ENCODE measurements around the genes LRG1 and MYDGF.

DNA sequence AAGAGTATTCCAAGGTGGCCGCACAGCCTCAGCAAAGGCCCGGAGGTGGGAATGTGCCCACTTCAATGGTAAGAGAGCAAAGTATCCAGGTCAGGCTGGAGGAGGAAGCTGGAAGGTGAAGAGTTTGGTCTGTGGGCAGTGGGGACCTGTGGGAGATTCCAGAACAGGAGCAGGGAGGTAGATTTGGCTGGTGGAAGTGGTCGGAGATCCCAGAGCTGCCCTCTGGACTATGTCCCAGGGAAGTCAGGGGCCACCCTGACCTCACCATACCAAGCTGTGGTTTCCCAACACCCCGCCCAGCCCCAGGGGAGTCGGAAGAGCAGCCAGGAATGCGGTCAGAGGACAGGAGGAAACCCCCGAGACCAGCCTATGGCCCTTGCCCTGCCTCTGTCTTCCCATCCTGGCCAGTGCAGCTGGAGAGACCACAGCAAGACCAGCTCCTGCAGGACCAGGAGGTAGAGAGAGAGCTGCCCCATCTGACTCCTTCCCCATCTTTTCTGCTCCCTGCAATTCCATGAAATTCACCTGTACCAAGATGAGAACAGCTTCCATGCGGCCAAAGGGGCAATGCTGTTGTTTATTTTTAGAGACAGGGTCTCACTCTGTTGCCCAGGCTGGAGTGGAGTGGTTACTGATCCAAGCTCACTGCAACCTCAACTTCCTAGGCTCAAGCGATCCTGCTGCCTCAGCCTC lies 3.3 kb upstream of the PLIN4 start:
- PRO-cap: no peak

GRCh38 chr19:4539581-4540631 lies at the start of gene LRG1:
Gene LRG1, minus strand, starts transcription at chr19:4540036.
- PRO-cap: bidirectional peak, plus-strand start at chr19:4540213, minus-strand start at chr19:4540036

- PRO-cap: no peak
These were observed 32.4 kb upstream of the TNFAIP8L1 start for GRCh38 chr19:4606843-4607395.

- PRO-cap: no peak
These were observed 14.6 kb downstream of the TNFAIP8L1 start for GRCh38 chr19:4653873-4654278.

- PRO-cap: bidirectional peak, plus-strand start at chr19:4670533, minus-strand start at chr19:4670342
These were observed at the start of gene MYDGF for GRCh38 chr19:4669471-4670675. Gene MYDGF, minus strand, starts transcription at chr19:4670342.

- PRO-cap: no peak
These were observed 1.5 kb downstream of the UHRF1 start for GRCh38 chr19:4910631-4911463.

GRCh38 chr19:5046477-5047071 lies 77.7 kb downstream of the KDM4B start:
- PRO-cap: no peak

GRCh38 chr19:5076352-5077195 lies 107.7 kb downstream of the KDM4B start:
- PRO-cap: no peak

- PRO-cap: no peak
These were observed 111.3 kb downstream of the KDM4B start for GRCh38 chr19:5080072-5080784.

DNA sequence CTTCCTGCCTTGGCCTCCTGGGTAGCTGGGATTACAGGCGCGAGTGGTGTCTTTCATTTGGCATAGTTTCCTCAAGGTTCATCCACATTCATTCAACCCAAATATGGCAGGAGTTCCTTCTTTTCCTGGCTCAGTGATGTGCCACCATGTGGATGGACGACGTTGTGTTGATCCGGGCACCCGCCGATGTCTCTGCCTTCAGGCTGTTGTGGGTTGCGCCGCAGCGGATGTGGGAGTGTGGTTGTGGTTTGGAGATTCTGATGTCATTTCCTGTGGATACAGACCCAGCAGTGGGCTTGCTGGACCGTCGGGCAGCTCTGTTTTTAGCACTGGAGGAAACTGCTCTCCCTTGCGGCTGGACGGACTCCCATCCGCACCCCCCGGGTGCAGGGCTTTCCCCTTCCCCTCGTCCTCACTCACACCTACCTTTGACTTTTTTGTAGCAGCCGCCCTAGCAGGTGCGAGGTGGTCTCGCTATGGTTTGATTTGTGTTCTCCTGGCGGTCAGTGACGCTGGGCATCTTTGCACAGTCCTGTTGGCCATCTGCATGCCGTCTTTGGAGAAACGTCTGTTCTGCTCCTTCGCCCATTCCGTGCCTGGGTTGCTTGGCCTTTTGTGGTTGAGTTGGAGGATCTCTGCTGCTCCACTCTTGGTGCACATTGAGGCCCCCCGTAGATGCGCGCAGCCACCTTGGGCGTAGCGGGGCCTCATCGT lies 170.4 kb downstream of the KDM4B start:
- PRO-cap: no peak

DNA sequence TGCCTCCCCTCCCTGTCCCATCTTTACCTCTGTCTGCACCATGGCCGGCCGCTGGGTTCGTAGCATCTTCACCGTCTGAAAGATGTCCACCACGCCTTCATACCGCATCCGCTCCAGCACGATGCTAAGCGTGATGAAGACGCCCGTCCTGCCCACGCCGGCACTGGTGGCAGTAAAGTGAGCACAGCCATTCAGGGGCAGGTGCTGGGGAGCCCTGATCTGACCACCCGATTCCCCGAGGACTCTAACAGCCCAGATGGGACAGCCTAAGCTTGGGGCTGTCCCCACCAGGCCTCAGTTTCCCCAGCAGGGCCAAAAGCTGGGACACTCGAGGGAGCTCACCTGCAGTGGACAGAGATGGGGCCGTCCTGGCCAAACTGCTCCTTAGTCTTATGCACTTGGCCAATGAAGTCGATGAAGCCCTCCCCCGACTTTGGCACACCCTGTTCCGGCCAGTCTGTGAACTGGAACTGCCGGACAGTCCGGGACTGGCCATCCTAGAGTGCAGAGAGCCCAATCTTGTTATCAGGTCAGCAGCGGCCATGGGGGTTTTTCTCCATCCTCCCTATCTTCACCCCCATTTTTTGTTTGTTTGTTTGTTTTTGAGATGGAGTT lies 132.6 kb downstream of the PTPRS start:
- PRO-cap: no peak

DNA sequence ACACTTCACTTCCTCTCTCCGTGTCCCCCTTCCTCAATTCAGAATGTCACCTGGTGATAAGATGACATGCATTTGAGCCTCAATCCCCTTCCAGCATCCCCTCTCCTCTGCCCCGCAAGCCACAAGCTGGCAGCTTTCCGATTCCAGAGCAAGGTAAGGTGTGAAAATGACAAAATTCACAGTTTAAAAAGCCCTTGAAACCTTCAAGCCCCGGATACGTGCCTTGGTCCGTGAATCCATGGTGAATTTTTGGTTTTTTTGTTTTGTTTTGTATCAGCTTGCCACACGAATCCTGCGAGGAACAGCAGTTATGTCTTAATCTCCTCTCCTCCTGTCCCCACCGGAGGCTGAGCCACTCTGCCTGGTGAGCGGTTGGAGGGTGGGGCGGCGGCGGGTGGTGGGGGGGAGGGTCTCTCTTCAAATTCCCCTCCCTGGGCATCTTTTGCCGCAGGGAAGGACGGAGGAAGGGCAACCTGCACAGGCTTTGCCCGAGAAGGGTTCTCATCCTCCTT lies 4.1 kb downstream of the PTPRS start:
- PRO-cap: no peak

- PRO-cap: no peak
These were observed 11.9 kb upstream of the PTPRS start for GRCh38 chr19:5352457-5353032.

DNA sequence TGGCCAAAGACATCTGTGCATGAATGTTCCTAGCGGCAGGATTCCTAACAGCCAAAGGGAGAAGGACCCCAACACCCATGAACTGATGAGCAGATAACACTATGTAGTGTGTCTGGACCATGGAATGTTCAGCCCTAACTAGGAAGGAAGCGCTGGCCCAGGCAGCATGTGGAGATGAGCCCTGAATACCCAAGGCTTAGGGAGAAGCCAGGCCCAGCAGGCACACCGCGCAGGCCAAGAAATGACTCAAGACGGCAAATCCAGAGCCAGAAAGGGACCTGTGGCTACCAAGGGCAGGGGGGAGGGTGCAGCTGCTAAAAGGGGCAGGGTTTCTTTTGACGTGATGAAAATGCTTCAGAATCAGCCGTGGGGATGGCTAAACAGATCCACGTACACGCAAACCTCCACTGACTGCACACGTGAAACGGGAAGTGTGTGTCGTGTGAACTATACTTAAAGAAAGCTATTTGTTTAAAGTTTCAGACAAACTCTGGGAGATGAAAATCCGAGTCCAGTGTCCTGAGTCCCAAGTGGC lies 34.1 kb downstream of the SAFB2 start:
- PRO-cap: no peak

- PRO-cap: no peak
These were observed 18.1 kb downstream of the SAFB2 start for GRCh38 chr19:5604293-5605098.

DNA sequence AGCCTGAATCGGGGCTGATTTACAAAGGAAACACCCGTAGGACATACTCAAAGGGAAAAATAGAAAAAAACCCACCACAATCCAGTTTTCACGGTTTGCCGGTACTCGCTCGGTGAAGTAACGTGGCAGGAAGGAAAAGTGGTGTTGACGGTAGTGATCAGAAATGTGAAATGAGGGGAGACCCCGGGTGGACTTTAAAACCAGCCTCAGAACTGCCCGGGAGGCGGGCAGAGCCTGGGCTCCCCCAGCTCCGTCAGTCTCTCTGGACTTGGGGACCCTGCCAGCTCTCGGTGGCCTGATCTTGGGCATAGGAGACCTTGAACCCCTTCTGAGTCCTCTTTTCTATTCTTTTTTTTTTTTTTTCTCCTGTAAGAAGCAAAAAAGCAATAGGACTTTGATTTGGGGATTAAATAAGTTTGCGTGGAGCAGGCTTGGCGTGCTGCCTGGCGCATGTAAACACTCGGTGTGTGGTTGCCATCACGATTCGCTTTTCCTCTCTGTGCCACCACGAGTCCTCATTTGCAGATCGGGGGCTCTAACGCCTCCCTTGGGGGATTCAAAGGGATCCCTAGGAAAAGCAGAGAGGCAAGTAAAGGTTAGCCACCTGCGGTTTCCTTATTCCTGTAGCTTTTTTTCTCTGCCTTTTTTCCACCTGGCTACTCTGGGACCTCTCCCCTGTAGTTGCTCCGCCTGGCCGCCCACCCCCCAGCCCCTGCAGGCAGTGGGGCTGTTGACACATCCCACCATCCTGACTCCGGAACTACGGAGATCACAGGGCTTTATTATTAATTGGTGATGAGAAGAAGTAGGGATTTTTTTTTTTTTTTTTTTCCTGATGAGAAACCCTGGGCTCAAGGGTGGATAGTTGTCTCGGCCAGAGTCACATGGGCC lies 1.2 kb downstream of the SAFB start:
- PRO-cap: no peak

DNA sequence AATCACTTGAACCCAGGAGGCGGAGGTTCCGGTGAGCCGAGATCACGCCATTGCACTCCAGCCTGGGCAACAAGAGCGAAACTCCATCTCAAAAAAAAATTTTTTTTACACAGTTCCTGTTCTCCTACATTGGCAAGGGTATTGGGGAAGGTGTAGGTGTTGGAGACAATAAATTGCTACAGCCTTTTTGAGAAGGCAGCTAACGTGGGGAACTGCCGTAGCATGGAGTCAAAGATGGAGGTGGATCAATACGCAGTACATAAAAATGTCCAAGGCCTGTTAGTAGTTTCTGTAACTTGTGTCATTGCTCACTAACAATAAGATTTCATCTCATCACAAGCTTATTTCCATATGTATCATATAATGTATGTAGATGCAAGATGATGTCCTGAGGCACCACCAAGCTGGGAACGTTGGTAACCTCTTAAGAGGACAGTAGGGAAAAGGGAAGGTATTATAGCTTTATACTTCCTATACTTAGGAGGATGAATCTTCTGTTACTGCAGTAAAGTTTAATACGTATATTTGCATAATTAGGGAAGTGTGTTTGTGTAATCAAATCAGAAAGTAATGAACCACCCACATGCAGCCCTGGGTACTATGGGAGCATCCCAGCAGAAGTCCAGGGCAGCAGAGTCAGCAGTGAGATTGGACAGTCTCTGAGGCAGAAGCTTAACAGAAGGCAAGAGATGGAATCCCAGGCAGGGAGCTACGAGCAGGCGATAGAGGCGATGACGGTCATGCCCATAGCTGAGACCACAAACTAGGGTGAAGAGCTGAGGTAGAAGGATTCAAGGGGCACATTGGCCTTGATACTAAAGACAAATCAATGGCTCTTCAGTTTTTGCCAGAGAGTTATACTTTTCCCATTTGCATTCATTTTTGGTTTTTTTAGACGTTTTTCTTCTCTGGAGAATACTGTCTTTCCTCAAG lies 12.4 kb downstream of the SAFB start:
- PRO-cap: no peak

DNA sequence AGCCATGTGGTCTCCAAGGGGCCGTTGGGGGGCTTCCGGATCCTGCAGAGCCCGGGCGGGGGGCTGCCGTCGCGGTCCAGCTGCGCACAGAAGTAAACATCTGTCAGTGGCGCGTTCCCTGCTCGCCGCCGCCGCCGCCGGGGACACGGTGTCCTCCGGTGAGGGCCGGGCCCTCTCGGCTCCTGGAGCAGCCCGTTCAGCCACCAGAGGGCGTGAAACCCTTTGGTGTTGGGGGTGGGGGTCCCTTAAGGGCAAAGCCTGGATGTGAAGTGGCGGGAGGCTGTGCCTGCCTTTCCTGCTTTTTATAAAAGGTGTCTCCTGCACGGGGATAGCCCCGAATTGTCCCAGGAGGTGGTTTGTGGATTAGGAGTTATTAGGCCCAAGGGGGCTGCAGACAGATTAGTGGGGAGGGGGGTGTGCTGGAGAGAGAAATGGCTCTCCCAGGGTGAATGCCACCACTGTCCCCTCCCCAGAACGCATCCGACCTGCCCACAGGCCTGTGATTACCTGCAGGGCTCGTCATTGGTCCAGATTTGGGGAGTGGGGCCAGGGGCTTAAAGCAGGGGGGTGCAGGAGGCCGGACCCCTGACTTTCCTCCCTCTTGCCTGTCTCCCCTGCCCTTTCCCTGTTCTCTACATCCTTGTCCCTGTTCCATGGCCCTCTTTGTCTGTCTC lies 1.1 kb downstream of the NRTN start:
- PRO-cap: unidirectional peak, minus-strand start at position 90 of the sequence

DNA sequence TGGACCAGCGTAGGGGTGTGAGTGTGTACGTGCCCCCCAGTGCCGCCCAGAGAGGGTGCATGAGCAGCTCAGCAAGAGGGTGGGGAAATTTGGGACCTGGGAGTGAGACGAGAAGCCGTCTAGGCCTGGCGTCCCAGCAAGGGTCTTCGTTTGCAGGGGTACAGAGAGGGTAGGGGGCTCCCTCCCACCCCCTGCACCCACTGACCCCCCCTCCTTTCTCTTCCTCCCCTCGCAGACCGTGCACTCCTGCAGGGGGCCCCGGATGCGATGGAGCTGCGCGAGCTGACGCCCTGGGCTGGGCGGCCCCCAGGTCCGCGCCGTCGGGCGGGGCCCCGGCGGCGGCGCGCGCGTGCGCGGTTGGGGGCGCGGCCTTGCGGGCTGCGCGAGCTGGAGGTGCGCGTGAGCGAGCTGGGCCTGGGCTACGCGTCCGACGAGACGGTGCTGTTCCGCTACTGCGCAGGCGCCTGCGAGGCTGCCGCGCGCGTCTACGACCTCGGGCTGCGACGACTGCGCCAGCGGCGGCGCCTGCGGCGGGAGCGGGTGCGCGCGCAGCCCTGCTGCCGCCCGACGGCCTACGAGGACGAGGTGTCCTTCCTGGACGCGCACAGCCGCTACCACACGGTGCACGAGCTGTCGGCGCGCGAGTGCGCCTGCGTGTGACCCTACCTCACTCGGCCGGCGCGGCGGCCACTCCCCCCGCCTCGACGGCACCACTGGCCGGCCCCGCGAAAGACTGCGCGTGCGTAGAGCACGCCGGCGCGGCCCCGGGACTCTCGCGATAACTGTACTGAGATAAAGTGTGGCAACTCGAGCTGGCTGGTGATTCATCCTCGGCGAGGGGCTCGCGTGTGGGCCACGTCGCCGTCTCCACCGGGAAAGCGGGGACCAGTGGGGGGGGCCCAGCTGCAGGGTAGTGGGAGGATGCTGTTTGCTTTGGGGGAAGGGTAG lies 11.7 kb downstream of the FUT6 start:
- PRO-cap: bidirectional peak, plus-strand start at position 452 of the sequence, minus-strand start at position 432 of the sequence; bidirectional peak, plus-strand start at position 822 of the sequence, minus-strand start at position 722 of the sequence

DNA sequence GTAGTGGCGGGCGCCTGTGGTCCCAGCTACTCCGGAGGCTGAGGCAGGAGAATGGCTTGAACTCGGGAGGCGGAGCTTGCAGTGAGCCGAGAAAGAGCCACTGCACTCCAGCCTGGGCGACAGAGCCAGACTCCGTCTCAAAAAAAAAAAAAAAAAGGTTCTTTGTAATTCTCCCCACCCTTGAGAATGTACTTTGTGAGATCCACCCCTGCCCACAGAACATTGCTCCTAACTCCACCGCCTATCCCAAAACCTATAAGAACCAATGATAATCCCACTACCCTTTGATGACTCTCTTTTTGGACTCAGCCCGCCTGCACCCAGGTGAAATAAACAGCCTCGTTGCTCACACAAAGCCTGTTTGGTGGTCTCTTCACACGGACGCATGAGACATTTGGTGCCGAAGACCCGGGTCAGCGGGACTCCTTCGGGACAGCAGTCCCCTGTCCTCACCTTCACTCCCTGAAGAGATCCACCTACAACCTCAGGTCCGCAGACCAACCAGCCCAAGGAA lies 7.8 kb upstream of the FUT6 start:
- PRO-cap: no peak

Measured in bile duct (tissue), 1 donor.